ENCODE results near the genes TMEM52 and GABRD.

GRCh38 chr1:1832197-1832910 is 54.1 kb upstream of the NADK start:
- RRBS = no CpG with 5 or more reads among the region's 9 CpGs

- RRBS = 83% methylated on average over 4 of the region's 10 CpGs
Measured at GRCh38 chr1:1915831-1916275, 793 bp downstream of the CALML6 start.

DNA sequence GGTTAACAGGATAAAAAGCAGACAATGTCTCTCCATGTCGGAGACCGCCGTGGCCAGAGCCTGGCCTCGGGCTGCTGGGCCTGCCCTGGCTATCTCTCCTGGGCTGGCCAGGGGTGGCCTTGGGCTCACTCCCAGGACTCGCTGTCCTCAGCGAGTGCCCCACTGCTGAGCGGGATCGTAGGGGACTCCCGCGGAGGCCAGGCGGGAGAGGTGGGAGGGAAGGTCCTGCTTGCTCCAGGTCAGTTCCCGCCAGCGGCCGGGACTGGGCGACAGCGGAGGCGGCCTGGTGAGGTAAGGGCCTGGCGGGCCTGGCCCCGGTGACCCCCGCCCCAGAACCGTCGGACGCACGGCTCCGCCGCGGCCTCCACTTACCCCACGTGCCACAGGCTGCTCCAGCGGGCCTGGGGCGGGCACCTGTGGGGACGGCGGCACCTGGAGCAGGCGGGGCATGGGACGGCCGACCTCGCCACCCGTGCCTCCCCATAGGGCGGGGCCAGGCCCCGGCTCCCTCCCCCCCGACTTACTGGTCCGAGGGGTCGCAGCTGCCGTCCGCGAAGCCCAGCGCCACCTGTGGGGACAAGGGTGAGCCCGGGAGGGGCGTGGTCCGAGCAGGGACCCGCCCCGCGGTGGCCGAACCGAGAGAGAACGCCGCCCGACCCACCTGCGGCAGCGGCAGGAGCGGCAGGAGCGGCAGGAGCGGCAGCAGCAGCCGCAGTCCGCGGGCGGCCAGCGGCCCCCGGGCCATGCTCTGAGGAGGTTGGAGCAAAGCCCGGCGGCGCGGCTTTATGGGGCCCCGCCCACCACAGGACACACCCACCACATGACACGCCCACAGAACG is at the start of gene TMEM52:
Gene TMEM52, minus strand, starts transcription at position 759 of the 839 bp plus-strand sequence.
- RRBS = 11% methylated on average over 16 of the region's 75 CpGs

- RRBS = 100% methylated on average over 1 of the region's 6 CpGs
Measured at GRCh38 chr1:1943562-1943786, 24.4 kb upstream of the TMEM52 start.

- RRBS = 2% methylated on average over 23 of the region's 83 CpGs
Measured at GRCh38 chr1:2019037-2019587, at the start of gene GABRD. GABRD (plus strand) TSS chr1:2019345.

DNA sequence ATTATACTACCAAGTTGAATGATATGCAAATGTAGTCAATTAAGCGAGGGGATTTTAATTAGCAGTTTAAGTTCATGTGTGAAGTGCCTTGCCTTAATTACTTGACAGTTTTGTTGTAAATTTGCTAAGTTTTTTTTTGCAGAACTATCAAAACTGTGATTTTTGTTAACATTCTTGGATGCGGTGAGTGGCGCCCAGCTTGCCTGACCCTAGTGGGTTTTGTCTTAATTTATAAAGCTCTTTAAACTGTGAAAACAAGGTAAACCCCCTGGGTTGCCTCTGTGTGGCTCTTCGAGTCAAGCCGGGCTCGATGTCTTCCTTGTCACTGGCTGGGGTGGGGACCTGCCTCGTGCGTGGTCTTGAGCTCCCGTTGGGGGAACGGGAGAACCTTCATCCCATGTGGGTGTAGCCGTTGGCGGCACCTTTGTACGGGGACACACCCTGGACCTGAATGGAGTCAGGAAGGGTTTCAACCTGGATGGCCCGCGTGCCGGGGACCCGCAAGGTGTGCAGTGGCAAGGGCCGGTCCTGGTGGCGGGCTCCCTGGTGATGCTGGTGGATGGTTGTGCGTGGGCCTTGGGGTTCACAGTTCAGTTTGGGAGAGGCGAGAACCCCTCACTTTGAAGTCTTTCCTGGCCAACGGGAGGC is 11.1 kb downstream of the SKI start:
- RRBS = no CpG with 5 or more reads among the region's 22 CpGs

GRCh38 chr1:2242942-2243998 is 15.2 kb downstream of the SKI start:
- RRBS = no CpG with 5 or more reads among the region's 37 CpGs

- RRBS = 20% methylated on average over 11 of the region's 42 CpGs
Measured at GRCh38 chr1:2300734-2301614, 72.9 kb downstream of the SKI start.

DNA sequence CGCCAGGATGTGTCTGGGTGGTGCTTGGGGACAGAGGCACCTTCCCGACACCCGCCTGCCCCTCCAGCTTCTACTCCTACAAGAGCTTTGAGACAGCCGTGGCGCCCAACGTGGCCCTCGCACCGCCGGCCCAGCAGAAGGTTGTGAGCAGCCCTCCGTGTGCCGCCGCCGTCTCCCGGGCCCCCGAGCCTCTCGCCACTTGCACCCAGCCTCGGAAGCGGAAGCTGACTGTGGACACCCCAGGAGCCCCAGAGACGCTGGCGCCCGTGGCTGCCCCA is 75.6 kb downstream of the SKI start:
- RRBS = 98% methylated on average over 5 of the region's 21 CpGs

- RRBS = no CpG with 5 or more reads among the region's 20 CpGs
Measured at GRCh38 chr1:2308776-2309331, 80.7 kb downstream of the SKI start.

GRCh38 chr1:2311350-2312010 is 79.9 kb downstream of the MORN1 start:
- RRBS = no CpG with 5 or more reads among the region's 17 CpGs

DNA sequence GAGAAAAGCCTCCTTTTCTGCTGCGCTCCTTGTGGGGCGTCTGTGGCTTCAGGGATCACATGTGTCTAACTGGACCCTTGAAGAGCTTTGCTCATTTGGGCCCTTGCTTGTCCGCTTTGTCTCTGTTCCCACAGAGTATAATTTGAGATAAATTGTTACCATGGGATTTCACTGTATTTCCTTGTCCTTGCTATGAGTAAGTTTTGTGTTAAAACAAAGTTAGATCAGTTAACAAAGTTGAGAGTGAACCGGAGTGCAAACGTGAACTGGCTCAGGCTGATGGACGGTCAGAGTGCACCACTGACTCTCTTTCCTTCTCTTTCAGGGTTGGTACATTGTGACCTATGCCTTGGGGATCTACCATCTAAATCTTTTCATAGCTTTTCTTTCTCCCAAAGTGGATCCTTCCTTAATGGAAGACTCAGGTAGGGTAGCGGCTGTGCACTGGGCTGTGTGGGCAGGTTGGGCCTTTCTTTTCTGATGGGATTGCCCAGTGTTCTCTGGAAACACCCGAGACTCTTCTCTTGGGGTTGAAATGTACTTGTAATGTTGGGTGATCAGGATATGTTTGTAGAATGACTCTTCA is 7.5 kb downstream of the RER1 start:
- RRBS = no CpG with 5 or more reads among the region's 8 CpGs

- RRBS = 94% methylated on average over 6 of the region's 10 CpGs
Measured at GRCh38 chr1:2427511-2427836, 15.1 kb upstream of the PEX10 start.

GRCh38 chr1:2467038-2467754 is 8.9 kb upstream of the PLCH2 start:
- RRBS = 4% methylated on average over 2 of the region's 38 CpGs

GRCh38 chr1:2507813-2508307 is 18.5 kb downstream of the PANK4 start:
- RRBS = no CpG with 5 or more reads among the region's 14 CpGs

DNA sequence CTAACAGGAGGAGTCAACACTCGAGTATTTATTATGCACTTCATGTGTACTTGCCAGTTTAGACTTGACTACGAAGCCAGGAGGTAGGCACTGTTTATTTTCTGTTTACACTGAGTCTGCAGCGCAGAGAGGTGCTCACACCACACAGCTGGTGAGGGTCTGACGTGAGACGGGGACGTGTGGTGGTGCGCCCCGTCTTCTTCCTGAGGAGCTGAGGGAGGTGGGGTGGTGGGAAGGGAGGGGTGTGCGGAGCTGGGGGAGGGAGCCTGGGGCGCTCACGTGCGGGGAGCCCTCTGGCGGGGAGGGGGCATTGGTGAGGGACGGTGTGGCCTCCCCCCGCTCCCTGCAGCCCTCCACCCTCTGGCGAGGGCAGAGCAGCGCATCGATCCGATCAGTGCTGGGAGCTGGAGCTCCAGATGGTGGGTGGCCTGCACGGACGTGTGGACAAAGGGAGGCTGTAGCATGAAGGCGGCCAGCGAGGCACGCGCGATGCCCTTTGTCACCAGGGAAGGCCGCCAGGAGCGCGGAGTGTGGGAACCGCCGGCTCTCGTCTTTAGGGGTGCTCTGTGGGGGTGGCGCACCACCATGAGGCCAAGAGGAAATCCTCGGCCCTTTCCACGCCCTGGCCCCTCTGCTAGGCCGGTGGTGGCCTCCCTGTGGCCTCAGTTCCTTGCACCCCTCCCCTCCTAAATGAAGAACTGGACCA is 5.3 kb upstream of the HES5 start:
- RRBS = 20% methylated on average over 3 of the region's 36 CpGs

DNA sequence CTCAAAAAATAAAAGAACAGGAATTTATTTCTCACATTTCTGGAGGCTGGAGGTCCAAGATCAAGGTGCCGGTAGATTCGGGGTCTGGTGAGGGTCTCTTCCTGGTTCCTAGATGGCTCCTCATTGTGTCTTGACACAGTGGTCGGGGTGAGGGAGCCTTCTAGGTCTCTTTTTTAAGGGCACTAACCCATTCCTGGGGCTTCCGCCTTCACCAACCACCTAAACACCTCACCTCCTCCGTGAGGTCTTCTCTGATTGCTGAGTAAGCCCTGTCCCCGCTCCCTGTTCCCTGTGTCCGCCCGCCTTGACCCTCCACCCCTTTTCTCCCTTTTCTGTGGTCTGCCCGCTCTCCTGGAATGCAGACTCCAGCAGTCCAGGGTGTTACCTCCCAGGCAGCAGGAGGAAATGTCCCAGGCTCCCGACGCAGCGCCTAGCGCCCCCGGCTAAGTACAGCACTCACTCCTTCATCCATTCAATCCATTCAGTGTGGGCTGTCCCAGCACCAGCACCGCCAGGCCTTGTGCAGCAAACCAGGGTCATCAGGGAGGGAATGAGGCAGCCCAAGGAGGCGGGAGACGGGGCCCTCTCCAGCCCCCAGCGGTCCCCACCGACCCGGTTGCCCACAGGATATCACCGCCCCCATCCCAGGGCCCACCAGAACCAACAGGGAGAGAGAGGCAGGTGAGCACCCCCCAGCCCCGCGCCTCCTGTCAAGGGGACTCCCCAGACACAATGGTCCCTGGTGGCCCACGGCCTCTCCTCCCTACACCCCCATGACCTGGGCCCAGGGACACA is 10.0 kb downstream of the TNFRSF14 start:
- RRBS = no CpG with 5 or more reads among the region's 24 CpGs

- RRBS = 2% methylated on average over 4 of the region's 34 CpGs
Measured at GRCh38 chr1:2585212-2586153, 1.1 kb upstream of the PRXL2B start.

DNA sequence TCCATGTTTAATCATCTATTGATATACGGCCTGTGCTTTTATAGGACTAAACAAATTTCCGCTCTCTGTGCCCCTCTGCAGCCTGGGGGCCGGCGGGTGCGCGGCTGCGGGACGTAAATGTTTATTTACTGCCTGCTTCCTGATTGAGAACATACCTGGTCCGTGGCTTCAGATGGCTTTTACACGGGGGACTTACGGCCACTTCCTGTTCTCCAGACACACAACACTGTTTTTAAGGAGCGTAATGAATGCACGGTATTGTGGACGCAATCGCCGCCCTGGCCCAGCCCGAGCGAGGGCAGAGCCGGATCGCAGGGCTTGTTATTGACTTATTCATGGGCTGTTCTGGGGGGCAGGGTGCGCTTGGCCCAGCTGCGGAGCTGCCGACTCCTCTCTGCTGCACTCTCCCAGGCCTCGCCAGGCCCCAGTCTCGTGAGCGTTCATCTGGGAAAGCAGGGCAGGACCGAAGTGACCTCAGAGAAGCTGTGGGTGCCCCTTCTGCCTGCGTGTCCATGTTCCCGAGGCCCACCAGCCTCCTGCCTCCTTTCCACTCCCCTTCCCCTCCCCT is 52.8 kb upstream of the ACTRT2 start:
- RRBS = no CpG with 5 or more reads among the region's 29 CpGs

DNA sequence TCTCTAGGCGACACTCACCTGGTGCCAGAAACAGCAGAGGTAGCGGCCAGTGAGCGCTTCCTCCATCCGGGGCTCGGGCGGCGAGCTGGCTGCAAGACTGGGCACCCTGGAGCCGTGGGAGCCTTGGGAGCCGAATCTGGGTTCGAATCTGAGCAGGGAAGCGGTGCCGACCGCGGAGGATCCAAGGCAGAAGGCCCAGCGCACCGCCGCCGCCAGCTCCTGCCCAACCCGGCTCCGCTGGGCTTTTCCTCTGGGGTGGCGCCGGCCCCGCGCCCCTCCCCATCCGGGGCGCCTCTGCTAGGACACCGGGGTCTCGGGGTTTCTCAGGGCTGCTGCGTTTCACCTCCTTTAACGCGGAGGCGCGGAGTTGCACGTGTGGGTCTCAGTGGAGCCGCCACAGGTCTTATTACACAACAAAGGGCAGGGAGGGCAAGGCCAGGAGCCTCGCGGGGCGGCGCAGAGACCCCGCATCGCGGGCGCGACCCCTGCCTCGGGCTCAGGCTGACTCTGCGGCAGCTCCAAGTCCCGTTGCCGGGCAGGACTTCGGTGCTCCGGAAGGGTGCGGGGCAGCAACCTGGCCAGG is 1.6 kb upstream of the PRDM16 start:
- RRBS = no CpG with 5 or more reads among the region's 51 CpGs

Data from iris pigment epithelial cell (primary cell).